Skin of body (tissue), 2 donors: ENCODE measurements around the gene COMMD7.

DNA sequence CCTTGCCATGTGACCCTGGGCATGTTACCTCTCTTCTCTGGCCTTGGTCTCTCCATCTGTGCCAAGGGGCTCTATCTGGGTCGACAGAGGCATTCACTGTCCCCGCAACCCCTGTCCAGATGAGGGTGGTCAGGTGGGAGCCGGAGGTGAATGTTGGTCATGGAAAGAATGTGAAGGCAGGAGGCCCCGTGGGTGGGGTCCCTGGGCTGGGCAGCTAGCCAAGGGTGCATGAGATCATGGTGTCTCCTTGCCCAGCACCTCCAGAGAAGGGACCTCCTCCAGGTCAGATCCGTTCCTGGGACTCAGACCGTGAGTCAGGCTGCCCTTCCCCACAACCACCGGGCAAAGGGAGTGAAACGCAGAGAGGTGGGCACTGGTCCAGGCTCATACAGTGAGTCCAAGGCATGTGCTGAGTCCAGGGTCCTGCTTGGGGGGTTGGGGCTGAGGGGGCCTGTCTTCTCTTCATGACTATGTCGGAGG is 3.5 kb downstream of the FOXS1 start:
- RAMPAGE, long total RNA: no peak

DNA sequence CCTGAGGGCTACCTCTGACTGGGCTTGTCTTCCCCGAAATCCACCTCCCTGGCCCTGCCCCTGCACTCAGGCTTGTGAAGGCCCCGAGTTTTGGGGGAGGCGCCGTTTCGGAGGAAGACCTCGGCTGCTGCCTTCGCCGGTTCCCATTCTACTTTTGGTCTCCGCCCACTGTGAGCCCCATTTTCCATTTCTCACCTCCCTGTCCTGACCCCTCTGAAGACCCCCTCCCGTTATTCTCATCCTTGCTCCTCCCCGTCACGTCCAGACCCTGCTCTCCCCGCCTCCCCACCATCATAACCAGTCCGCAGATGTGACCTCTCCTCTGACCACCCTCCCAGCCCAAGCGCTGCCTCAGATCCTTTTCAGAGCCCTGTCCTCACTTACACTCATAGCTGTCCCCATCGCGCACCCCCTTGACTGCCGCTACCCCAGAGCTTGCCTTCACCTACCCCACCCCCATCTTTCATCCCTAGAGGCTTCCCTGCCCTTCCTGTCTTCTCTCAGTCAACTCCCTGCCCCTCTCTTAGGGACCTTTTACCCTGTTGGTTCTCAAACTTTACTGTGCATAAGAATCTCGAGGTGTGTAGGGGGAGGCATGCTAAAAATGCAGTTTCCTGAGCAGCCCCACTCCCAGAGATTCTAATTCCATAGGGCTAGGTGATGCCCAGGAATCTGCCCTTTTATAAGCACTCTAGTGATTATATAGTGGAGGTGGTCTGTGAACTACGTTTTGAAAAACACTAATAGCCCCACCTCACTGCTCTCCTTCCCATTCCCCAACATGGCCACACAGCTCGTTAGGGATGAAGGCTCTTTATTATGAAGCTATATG is 572 bp downstream of the TM9SF4 start:
- RAMPAGE, long total RNA: no peak

- RAMPAGE, long total RNA: no peak
Observed at GRCh38 chr20:32165190-32165905, 42.2 kb downstream of the PLAGL2 start.

GRCh38 chr20:32218378-32218879 is 10.7 kb downstream of the POFUT1 start:
- RAMPAGE, long total RNA: no peak

GRCh38 chr20:32224477-32224875 is 16.8 kb downstream of the POFUT1 start:
- RAMPAGE, long total RNA: no peak

DNA sequence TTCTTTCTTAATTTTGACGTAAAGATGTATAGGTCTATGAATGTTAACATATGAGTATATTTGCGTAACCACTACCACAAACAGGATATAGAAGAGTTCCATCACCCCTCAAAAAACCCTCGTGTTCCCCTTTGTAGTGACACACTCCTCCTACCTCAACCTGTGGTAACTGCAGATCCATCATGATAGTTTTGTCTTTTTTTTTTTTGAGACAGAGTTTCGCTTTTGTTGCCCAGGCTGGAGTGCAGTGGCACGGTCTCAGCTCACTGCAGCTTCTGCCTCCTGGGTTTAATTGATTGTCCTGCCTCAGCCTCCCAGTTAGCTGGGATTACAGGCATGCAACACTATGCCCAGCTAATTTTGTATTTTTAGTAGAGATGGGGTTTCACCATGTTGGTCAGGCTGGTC is 28.1 kb upstream of the KIF3B start:
- RAMPAGE, long total RNA: no peak

- RAMPAGE, long total RNA: no peak
Observed at GRCh38 chr20:32289640-32290106, 12.2 kb downstream of the KIF3B start.

DNA sequence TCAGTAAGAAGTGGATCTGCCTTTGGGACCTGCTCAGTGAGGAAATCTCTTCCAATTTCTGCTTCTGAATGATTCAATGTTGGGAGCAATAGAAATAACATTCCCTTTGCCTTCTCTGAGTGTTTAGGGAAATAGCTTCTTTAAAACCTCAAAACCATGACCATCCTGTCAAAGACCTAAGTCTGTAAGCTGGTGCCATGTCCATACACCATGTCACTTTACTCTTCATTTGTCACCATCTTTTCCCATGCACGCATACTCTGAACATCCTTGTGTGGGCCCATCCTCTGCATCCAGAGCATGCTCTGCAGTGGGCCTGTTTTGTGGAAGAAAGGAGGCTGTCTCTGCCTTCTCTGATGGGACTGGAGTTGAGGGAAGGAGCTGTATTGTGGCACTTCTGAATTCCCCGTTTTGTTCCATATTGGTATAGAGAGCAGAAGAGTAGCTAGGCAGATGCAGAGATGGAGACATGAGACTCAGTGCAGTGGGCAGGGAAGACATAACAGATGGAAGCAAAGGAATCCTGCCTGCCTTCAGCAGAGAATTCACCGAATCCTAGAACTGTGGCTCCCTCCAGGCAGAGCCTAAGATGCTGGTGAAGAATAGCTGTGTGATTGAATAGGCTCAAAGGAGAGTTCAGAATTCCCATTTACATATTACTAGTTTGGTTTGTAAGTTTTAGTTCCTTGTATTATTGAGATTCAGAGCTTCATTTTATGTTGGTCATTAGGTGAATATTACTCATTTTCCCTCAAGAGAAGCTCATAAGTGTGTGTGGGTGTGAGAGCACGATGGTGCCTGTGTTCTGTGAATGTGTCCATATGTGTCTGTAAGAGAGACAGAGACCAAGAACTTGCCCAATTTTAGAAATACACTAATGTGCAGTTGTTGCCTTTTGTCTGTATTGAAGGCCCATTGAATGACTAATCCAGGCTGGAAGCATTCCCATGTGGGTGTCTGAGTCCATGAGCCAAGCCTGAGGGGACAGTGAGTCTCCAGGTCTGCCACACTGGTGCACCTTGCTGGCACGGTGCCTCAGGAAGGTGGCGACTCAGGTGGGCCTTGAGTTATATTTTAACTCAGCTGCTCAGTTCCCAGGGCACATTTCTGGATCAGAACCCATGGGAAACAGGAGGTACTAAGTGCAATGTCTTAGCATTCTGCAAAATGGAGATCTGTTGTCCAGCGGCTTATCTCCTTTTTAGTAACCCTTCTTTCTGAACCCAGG is 25.8 kb upstream of the ASXL1 start:
- RAMPAGE, long total RNA: no peak

GRCh38 chr20:32360082-32360558 is 2.0 kb downstream of the ASXL1 start:
- RAMPAGE, long total RNA: no peak

DNA sequence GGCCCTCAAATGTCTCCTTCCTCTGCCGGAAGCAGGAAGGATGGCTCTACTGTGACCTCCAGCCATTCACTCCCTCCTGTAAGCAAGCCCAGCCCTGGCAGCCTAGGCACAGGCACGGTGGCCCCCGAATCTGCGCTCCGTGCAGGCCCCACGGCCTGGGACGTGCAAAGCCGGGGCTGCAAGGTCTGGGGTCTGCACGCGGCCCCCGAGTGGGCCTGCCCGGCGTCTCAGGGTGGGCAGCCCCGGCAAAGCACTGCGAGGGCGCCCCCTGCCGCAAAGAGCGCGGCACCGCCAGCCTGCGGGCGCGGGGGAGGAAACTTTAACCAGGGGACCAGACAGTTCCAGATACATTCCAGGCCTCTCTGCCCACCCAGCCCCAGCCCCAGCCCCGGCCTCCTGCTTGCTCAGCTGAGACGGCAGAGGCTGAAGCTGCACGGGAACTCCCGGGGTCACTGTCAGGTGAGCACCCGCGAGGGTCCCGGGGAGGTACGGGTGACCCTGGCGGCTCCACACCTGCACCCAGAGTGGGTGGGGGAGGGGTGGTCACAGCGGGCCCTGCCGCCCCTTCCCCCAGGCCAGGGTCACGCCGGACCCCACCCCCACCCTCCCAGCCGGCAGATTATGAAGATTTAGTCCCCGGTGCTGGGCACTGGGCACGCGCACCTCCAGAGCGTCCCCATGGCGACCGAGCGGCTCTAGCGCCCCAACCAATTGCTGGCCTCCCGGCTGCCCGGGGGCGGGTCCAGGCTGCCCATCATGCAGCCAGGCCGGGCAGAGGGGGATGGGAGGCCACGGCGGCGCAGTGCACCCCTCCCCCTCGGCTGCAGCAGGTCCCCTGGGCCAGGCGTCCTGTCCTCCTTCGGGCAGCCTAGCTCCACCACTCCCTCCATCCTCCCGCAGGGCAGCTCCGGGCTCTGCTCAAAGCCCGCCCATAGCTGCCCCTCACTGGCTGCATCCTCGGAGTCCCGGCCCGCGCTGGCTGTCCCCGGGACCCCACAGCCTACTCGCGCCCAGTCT is 99.0 kb downstream of the ASXL1 start:
- RAMPAGE, long total RNA: no peak

DNA sequence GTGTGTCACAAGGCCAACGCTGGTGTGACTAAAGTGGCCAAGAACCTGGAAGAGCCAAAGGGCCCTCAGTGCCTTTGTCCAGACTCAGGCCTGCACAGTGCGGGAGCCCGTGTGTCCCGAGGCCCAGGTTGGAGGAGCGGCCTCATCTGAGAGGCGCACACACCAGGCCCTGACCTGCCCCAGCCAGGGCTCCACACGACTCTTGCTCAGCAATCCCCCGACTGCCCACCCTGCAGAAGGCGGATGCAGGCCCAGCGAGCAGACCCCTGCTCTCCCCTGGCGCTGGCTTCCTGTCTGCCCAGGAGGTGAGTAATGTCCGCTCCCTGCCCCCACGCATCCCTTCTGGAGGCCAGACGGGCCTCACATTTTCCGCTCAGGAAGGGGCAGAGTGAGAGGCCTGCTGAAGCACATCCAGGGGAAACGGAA is 111.7 kb downstream of the ASXL1 start:
- RAMPAGE, long total RNA: no peak

DNA sequence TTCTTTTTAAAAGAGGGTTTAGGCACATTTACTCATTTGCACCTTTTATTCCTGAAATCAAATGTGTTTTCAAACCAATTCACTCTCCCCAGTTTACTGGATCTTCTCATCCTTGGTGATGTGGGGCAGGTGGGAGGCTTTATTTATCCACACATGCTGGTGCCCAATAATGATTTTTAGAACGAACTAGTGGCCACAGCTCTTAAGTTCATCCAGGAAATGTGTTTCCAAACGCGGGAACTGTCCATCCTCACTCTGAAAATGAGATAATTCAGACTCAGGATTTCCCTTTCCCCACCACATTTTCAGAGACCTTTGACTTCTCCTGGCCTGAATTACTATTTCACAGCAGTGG is 99.6 kb downstream of the NOL4L start:
- RAMPAGE, long total RNA: no peak

DNA sequence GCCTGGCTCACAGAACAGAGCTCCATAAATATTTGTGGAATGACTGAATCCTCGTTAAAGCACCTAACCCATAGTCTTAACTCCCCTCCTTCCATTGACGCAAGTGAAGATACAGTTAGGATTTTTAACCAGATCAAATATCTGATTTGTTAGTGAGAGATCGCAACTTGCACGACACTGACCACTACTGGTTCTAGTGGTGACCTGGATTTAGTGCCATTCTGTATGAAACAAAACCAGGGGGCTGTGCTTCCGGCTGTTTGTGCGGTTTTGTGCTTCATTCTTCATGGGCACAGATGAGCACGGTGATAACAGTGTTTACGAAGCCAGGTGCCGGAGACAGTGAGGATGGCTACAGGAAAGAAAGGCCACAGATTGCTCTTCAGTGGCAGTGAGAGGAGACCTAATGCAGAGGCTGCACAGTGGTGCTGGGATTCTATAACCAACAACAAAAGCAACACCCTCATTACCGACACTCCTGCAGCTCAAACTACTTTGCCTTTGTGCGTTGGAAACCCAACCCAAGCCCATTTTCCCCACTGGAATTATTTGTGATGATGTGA is 75.5 kb downstream of the NOL4L start:
- RAMPAGE, long total RNA: no peak

- RAMPAGE, long total RNA: no peak
Observed at GRCh38 chr20:32513248-32513693, 71.9 kb downstream of the NOL4L start.

GRCh38 chr20:32607784-32608178 is 22.6 kb upstream of the NOL4L start:
- RAMPAGE, long total RNA: no peak

DNA sequence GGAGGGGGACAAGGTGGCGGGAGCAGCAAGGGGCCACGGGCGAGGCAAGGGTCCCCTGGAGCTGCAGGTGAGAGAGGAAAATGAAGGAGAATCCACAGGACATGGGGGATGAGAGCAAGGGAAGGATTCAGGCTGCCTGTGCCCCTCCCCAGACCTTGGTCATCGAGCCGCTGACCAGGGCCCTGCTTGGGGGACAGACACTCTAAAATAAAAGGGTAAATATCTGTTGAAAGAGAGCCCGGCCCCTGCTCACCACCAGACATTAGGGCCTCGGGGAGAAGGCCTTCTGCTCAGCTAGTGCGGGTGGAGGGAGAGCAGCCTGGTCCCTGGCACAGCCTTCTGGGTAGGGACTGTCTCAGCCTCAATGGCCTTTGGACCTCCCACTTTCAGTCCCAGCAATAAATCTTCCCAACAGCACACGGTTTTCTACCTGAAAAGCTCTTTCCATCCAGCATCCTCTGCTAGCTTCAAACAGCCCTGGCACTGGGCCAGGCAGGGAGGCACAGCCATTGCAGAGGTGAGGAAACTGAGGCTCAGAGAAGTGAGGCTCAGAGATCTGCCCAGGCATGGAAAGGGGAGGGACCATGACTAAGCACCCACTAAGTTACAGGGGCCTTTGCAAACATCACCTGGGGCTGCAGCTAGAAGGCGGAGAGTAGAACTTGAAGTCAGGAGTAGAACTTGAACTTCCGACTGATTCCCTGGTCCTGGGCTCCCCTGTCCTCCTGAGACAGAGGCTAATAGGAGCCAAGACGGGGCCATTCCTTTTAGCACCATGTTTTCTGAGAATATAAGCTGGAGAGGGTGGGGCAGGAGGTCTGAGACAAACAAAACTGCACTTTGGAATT is 43.8 kb upstream of the NOL4L start:
- RAMPAGE, long total RNA: no peak

DNA sequence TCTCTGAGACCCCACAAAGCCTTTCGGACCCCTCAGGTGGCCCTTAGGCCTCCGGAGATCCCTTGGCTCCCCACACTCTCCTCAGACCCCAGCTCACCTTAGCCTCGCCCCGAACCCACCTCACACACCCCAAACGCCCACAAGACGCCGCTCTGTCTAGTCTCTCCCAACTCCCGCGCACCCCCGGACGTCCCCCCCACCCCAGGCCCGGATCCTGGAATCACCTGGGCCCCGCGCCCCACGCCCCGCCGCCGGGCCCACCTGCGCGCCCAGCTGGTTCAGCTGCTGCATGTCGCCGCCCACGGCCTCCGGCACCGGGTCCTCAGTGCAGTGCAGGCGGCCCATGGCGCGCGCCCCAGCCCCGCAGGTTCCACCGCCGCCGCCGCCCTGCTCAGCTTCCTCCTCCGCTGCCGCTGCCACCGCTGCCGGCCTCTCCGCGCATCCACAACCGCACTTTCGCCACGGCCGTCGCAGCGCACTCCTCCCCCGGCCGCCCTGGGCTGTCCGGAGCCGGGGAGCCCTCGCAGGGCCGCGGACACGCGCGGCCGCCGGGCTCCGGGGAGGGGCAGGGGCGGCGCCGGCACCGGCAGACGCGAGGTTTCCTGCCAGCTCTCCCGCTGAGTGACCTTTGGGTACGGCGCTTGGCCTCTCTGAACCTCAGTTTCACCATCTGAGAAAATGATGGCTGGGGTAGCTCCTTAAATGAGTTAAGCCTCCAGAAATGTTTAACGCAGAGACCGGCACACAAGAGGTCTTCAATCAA is at the start of gene COMMD7:
TSS of gene COMMD7 (minus strand) at position 421 of the 763 bp plus-strand sequence.
- RAMPAGE, long total RNA: no peak

DNA sequence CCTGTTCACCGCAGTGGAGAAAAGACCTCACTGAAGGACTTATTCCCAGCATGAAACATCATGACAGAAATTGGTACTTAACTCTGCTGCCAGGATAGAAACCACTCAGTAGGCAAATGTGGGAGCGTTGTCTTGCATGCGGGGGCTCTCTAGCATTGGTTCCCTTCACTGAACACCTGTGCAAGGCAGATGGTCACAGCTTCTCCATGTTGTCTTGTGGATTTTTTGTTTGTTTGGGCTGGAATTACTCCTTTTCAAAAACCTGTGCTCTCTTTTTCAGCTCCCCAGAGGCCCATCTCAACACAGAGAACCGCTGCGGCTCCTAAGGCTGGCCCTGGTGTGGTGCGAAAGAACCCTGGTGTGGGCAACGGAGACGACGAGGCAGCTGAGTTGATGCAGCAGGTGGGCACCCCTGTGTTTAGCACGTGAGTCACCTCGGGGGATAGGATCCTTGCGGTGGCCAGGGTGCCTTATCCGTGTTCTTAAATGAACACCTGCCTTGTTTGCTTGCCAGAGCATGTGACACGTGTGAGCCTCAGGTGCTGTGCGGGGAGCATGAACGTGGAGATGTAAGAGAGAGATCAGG is 19.2 kb upstream of the EFCAB8 start:
- RAMPAGE, long total RNA: no peak

DNA sequence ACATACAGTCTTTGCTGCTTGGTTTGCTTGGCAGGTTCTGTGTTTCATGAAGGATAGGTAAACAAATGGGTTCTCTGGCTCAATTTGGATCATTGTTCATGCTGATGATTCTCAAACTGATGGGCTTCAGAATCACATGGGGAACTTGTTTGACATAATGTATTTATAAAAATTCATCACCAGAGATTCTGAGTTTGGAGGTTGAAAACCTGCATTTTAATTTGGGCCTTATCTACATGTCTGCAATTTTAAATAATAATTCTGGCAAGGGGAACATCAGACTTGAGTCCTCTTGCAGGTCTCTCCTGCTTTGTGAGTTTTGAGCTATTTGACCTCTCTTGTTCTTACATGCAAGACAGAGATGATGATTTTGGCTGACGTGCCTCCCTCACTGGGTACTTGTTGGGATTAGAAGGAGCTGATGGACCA is 6.9 kb upstream of the EFCAB8 start:
- RAMPAGE, long total RNA: no peak

- RAMPAGE, long total RNA: no peak
Observed at GRCh38 chr20:32855383-32855949, 3.3 kb upstream of the EFCAB8 start.